ENCODE measurements around a stretch of chr10.

DNA sequence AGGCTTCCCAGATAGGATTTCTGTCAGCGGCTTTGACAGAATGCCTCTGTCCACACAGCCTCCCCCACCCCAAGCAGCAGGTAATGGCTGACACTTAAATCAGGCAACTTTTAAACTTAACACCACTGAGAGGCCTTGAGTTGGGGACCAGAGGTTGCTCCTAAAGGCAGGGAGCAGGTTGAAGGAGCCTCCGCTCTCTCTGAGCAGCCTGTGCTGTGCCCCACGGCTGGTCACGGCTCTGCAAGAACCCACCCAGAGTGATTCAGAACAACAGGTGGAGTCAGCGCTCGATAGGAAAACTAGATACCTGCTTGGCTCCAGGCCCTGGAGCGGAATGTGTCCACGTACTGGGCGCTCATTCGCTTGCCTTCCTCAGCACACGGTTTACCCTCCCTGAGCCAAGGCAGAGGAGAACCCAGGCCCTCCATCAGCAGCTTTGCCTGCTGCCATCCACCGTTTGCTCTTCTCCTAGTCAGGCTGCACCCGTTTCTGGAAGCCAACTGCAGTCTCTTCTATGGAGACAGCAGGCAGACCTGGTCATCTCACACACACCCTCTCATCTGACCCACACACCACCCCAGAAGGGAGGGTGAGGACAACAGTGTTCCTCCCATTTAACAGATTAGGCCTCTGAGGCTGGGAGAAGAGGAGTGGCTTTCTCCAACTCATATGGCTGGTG is 37.7 kb upstream of the PDCD4 start:
- RRBS: no CpG with 5 or more reads among the region's 13 CpGs

- RRBS: no CpG with 5 or more reads among the region's 4 CpGs
These were observed 2.2 kb downstream of the PDCD4 start for GRCh38 chr10:110873876-110874408.

DNA sequence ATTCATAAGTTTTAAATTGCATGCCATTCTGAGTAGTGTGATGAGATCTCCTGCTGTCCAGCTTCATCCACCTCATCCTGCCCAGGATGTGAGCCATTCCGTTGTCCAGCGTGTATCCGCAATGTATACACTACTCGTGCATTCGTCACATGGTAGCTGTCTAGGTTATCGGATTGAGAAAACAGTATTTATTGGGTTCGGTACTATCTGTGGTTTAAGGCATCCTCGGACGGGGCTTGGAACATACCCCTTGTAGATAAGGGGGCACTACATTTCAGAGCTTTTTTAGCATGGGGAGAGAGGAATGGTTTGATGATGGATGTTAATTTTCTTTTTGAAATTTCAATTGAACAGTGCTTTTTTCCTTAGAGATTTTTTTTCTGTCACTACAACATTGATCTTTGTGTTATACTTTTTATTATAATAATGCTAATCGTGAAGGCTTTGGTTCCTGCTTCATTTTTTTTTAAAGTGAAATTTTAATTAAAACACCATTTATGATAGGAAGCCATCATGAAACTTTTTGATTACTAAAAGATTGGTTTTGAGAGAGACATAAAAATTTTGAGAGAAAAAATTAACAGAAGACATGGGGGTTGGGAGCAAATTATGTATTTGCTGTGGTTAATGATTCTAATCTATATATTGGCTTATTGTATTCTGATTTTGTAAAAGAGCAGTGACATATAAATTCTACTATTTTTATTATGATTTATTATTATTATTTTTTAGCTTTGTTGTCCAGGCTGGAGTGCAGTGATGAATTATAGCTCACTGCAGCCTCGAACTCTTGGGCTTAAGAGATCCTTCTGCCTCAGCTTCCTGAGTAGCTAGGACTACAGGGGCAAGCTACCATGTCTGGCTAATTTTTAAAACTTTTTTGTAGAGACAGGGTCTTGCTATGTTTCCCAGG is 12.6 kb downstream of the PDCD4 start:
- RRBS: no CpG with 5 or more reads among the region's 11 CpGs

DNA sequence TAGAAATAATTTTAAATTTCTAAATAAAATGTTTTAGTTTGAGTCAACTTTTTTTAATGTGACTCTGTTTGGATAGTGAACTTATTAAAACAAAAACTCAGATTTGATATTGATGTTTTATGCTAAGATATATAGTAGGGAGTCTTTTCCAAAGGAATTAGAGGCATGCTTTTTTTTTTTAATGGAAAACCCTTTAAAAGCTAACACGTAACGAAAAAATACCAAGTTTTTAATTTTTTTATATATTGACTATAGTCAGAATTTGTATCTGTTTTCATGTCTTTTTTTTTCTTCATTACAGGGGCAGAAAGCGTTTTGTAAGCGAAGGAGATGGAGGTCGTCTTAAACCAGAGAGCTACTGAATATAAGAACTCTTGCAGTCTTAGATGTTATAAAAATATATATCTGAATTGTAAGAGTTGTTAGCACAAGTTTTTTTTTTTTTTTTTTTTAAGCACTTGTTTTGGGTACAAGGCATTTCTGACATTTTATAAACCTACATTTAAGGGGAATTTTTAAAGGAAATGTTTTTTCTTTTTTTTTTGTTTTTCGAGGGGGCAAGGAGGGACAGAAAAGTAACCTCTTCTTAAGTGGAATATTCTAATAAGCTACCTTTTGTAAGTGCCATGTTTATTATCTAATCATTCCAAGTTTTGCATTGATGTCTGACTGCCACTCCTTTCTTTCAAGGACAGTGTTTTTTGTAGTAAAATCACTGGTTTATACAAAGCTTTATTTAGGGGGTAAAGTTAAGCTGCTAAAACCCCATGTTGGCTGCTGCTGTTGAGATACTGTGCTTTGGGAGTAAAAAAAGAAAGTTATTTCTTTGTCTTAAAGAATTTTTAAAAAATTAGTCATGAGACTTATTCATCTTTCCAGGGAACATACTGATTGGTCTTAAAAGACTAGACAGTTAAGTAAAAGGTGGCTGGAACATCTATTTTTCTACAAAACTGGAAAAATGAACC is 21.0 kb downstream of the BBIP1 start:
- RRBS: no CpG with 5 or more reads among the region's 6 CpGs

DNA sequence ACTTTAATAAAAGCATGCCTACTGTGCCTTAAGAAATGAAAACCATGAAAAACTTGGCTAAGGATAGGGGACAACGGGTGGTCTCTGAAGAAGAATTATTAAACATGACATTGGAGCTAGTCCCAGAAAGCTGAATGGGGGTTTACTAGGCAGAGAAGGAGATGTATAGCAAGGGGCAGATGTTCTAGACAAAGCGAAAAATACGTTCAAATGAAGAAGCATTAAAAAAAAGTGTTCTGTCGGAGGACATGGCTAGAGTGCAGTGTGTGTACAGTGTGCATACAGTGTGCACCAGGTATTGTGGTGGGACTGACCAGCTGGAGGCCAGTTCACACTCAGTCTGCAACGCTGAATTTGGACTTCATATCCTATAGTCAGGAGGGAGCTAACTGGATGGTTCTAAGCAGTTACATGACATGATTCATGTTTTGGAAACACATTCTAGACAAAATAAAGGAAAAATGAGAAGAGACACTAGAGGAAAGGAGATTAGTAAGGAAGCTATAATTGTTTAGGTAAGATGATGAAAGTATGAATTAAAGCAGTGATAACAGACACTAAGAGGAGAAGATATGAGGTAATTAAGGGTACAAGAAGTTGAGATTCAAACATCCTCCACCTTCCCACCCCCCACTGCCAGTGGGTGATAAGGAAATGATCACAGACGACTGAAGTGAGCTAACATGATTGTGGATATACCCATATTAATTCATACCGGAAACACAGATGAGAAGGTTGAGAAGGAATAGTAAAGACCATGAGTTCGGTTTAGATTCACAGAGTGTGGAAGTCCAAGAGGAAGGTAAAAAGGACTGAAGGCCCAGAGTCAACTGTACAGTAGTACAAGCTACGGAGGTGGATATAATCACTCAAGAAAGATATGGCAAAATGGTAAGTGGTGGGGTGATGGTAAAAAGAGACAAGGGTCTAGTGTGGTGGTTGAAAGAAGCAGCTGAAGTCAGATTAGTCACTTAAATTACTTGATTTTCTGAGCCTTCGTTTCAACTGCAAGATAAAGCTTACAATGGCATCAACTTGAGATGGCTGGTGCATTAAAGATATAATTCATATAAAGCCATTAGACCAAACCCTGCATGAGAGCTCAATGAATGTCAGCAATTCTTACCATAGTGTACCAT is 8.6 kb downstream of the BBIP1 start:
- RRBS: no CpG with 5 or more reads among the region's 10 CpGs

- RRBS: no CpG with 5 or more reads among the region's 8 CpGs
These were observed 1.1 kb downstream of the SHOC2 start for GRCh38 chr10:110920446-110920923.

DNA sequence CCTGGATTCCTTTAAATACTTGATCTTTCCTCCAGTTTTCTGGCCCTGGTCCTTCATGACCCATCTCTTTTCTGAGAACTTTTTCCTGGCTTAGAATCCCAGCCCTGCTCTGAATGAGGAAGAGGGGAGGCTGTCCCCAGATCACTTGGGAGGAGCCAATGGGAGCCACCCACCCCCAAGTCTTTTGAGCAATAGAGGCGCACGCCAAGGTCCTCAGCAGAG is 126.7 kb downstream of the ADRA2A start:
- RRBS: no CpG with 5 or more reads among the region's 2 CpGs

- RRBS: no CpG with 5 or more reads among the region's 5 CpGs
These were observed 101.4 kb downstream of the GPAM start for GRCh38 chr10:112082214-112082605.

DNA sequence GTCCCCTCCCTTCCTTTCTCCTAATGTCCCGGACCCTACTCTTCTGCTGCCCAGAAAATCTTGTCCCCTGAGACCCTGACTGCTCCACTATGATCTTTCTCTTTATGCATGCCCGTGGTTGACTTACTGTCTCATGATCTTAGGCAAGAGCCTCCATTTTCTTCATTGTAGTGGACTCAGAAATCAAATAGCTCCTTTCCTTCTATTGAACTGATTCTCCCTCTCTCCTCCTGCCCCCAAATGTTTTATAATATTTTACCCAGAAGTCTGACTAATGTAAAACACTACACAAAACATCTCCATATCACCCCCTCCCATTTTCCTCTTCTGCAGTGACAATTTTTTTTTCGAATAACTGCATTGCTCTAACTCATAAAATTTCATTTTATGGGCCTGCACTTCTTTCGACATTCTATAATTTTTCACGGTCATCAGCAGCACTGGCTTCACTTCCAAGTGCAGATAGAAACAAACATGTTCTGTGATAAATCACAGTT is 100.3 kb downstream of the GPAM start:
- RRBS: no CpG with 5 or more reads among the region's 5 CpGs

DNA sequence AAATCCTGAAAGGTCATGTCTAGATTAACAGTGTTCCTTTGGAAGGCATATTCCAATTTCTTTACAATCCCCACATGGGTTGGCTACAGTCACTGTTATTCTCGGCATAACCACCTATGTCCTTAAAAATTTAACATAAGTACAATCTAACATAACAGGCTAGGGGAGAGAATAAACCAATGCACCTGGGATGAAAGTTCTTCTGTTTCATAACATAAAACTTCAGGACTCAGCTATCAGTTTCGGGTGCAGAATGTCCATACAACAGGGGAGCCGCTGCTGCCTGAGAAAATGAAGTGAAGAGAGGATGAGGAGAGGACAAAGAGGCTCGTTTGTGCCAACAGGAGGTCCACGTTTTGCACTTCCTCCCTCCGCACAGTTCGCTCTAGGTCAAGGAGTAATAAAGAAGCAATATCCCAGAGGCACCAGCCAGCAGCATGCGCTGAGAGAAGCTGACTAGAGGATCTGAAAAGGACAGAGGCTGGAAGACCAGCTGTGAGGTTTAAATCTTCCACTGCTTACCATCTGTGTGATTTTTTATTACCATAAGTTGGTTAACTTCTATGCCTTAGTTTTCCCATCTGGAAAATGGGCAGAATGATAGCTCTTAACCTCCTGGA is 846 bp downstream of the GPAM start:
- RRBS: no CpG with 5 or more reads among the region's 8 CpGs

- RRBS: no CpG with 5 or more reads among the region's 4 CpGs
These were observed 39.9 kb upstream of the GPAM start for GRCh38 chr10:112223155-112224209.

- RRBS: no CpG with 5 or more reads among the region's 7 CpGs
These were observed 20.6 kb upstream of the TECTB start for GRCh38 chr10:112262581-112263082.

- RRBS: no CpG with 5 or more reads among the region's 3 CpGs
These were observed 35.0 kb upstream of the ACSL5 start for GRCh38 chr10:112338883-112339329.

DNA sequence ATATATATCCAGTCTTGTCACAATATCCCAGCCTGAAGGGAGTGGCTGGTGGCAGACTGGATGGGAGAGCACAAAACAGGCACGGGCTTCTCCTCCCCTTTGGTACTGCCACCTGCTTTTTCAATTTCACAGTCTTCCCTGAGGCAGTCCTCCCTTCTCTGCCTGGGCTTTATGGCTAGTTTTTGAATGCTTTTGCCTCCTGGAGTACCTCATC is 18.9 kb downstream of the ACSL5 start:
- RRBS: no CpG with 5 or more reads among the region's 1 CpG

DNA sequence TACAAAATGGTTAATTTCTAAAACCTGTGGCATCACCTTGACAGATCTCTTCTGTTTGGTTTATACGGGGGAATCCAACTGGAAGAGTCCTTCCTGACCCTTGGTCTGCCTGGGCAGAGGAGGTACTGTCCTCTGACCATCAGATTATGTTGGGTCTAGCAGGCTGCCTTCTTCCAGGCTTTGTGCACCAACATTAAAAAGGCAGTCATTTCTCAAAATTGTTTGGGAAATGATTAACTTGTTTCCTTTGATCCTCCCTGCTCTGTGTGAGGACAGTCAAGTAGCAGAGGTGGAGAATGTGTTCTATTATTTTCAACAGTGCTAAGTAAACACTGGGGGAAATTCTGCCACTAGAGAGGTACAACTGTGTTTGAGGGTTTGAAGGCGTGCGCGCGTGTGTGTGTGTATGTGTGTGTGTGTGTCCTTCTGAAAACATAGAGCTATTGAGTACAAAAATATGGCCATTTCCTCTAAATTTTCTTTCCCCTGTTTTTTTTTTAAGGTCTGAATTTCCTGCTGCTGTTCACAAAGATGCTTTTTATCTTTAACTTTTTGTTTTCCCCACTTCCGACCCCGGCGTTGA is 20.6 kb downstream of the ACSL5 start:
- RRBS: no CpG with 5 or more reads among the region's 8 CpGs

DNA sequence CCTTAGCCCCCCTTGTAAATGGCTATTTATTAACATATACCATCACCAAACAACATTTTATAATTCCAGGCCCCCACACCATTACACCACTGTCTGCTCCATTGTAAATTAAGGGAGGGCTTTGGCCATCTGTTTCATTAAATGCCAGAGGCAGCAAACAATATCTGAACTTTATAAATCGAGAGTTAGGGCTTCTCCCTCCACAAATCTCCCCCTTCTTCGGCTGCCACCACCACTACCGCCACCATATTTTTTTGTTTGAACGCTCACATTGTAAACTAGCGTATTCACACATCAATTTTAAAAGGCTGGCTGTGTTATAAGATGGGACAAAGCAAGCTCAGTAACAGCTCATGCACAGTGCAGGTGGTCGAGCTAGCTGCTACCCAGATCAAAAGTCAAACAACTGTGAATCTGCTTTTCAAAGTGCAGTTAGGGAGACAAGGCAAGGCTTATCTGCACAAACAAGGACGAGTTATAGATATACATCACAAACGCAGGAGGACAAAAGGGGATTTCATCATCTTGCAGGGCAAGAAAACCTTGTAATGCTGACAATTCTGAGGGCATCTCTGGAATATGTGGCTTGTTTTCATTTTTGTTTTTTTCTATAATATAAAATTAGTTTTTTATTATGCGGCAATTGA is 231.5 kb downstream of the VTI1A start:
- RRBS: no CpG with 5 or more reads among the region's 9 CpGs

DNA sequence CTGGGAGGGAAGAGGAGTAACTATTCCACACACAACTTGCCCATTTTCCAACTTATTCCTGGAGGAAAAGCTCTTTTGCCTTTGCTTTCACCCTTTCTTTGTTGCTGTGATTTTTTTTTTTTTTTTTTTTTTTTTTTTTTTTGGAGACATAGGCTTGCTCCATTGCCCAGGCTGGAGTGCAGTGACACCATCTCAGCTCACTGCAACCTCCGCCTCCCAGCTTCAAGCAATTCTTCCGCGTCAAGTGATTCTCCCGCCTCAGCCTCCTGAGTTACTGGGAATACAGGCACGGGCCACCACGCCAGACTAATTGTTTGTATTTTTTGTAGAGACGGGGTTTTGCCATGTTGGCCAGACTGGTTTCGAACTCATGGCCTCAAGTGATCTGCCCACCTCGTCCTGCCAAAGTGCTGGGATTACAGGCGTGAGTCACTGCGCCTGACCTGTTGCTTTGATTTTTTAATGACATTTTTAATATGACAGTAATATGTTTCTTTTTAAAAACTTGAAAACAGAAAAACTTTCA is 192.7 kb upstream of the TCF7L2 start:
- RRBS: no CpG with 5 or more reads among the region's 11 CpGs

DNA sequence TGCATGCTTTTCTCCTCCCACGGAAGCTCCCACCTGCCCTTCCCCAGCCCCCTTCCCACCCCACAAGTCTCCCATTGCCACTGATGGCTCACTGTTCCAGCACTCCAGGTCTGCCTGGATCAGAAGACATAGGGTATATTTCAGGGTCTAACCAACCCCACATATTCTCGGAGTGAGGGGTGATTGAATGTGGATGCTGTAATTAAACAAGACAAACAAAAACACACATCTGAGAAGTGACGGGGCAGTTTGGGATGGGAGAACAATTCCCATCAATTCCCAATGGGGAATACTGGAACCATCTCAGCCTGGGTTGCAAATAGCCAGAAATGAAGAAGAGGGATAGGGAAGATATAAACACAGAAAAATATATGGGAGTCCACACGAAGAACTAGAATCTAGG is 190.3 kb upstream of the TCF7L2 start:
- RRBS: no CpG with 5 or more reads among the region's 4 CpGs

- RRBS: no CpG with 5 or more reads among the region's 8 CpGs
These were observed 156.6 kb upstream of the TCF7L2 start for GRCh38 chr10:112793317-112794074.